Skin of body (tissue), 2 donors: Measurements from ENCODE around the genes MRPS24 and NUDCD3.

DNA sequence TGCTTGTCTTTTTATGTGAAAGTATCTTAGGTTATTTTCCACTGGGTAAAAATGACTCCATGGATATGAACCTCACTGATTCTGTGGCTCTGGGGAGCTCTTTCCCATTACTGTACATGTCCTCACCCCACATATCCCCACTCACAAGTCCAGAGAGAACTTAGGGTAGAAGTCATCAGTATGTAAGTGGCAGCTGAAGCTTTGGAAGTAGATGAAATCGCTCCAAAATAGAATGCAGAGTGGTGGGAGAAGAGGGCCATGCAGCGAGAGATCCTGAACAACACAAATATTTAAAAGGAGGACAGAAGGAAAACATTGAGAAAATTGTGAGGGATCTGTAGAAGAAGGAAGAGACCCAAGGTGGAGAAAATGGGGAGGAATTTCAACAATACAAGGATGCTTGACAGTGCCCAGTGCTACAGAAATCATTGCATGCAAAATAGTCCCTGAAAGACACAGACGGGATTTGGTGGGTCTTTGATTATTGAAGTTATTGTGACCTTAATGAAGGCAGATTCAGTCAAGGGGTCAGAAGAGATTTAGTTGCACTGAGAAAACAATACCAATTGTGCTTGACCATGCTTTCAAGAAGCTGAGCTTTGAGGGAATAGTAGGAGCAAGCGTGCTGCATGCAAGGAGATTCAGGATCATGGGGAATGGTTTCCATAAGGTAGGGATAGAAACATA is 35.9 kb downstream of the STK17A start:
- RAMPAGE, long total RNA: no peak

GRCh38 chr7:43647845-43648212 is 64.9 kb downstream of the STK17A start:
- RAMPAGE, long total RNA: no peak

GRCh38 chr7:43648213-43648641 is 65.3 kb downstream of the STK17A start:
- RAMPAGE, long total RNA: no peak

DNA sequence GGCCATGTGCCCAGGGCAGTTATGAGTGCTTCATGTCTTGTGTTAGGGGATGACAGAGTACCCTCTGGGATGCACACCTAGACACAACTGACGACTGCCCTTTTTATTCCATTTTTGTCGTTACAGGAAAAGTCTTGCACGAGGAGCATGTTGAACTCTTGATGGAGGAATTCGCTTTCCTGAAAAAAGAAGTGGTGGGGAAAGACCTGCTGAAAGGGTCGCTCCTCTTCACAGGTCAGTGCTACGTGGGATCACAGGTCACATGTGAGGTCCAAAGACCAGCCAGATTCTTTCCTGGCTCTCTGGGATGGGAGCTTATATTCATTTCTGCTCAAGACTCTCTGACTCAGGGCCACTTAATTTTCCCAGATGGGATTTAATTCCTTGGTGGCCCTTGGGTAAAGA is 41.9 kb downstream of the BLVRA start:
- RAMPAGE, long total RNA: no peak

DNA sequence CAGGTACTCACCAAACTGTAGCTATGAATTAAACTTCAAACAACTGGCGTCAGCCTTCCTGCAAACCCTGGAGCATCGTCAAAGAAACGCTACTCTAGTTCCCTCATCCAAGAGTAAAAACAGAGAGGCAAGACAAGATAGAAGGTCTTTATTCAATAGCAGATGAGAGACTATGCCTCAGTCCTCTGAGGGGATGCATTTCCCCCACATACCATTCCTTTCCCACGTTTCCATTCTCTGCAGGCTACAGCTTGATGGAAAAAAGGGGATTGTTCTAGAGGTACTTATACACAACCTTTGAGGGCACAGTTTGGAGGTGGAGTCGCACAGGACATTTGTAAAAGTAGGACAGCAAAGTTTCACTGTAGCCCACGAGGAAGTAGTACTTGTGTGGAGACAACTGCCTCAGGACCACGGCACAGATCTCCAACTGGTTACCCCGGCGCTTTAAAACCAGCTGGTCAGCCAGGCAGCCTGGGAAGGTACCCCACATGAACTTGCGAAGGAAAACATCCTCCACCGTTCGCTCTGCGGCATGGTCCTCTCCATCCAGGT is 2.8 kb downstream of the MRPS24 start:
- RAMPAGE, long total RNA: no peak

DNA sequence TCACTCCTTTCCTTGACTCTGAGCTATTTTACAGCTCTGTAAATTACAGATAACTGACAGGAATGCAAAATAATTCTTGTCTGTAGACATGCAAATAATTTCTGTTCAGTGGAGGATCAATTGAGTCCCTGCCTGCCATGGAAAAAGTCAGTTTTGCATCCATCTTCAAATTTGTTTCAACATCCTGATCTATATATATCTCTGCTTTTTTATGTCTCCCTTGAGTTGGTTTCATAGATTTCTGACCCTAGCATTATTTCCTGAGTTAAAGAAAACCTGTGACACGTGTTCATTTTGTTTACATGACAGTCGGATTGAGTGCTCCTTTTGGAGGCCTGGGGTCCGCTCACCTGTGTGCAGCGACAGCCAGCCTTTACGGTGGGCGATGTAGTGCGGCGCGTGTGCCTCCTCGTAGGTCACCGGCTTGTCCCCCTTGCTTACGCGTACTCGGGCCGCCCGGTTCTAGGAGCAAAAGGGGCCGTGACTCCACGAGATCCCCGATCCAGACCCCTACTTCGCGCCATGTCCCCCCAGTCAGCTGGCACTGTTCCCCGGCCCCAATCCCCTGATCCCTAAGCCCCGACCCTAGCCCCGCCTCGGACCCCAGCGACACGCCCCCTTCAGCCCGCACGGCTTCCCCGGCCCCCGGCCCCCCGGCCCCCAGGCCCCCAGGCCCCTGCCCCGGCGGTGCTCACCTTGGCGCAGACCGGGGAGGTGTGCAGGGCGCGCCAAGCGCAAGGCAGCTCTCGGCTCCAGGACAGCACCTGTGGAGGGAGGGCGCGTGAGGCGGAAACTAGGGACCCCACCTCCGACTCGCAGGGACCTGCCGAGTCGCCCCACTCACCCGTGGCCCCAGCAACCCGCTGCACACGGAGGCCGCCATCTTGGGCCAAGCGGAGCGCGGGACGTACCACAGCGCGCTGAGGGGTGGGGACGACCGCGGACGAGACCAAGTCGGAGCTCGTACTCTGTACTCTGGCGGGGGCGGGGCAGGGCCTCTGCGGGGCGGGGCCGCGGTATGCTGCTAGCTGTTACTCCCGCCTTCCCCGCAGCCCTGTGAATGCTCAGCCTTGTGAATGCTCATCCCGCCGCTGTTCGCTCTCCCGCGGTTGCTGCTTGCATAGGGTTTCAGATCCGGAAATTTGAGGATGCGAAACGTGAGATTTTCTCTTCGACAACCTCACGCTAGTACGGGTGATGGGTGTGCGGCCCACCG is at the start of gene MRPS24:
Gene MRPS24, minus strand, starts transcription at position 905 of the 1,216 bp plus-strand sequence.
- RAMPAGE, long total RNA: start-site peak on the minus strand centred at position 894 of the sequence, 27 bp wide, 145 and 122 reads in 2 replicates

GRCh38 chr7:44068611-44069431 is 3.5 kb upstream of the PGAM2 start:
- RAMPAGE, long total RNA: no peak

GRCh38 chr7:44076426-44076883 is 5.9 kb downstream of the POLM start:
- RAMPAGE, long total RNA: no peak

- RAMPAGE, long total RNA: no peak
These were observed 267 bp downstream of the MYL7 start for GRCh38 chr7:44140965-44141164.

DNA sequence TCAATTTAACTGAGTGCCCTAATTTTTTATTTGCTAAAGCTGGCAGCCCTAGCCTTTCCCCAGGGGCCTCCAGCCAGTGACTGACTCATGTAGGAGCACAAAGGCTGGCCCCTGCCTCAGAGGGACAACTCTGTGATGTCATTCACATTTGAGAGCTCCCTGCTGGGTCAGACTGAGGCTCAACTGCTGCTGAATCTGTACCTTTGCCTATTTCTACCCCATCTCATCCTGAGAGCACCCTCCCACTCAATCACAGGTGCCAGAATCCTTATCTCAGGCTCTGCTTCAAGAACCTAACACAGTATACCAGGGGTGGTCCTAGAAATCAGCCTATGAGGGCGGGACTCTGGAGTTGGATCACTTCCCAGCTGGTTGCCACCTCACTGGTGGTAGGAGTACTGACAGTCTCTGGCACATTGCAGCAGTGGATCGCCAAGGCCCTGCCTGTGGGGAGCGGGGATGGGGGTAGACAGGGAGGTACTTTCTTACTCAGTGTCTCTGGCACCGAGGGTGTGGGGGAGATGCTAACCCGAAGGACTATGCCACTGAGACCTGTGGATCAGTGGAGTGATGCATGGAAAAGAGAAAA is 11.5 kb downstream of the GCK start:
- RAMPAGE, long total RNA: no peak

DNA sequence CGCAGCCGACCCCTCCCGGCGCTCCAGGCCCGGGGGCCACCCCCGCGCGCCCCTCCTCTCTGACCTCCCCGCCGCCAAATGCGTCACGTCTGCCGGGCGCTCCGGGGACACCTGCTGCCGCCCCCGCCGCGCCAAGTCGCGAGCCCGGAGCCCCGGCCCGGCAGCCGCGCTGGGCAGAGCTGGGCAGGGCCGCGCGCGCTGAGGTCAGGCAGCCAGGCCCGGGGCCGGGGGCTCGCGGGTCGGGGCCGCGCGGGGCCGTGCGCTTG is 498 bp downstream of the CAMK2B start:
- RAMPAGE, long total RNA: no peak

DNA sequence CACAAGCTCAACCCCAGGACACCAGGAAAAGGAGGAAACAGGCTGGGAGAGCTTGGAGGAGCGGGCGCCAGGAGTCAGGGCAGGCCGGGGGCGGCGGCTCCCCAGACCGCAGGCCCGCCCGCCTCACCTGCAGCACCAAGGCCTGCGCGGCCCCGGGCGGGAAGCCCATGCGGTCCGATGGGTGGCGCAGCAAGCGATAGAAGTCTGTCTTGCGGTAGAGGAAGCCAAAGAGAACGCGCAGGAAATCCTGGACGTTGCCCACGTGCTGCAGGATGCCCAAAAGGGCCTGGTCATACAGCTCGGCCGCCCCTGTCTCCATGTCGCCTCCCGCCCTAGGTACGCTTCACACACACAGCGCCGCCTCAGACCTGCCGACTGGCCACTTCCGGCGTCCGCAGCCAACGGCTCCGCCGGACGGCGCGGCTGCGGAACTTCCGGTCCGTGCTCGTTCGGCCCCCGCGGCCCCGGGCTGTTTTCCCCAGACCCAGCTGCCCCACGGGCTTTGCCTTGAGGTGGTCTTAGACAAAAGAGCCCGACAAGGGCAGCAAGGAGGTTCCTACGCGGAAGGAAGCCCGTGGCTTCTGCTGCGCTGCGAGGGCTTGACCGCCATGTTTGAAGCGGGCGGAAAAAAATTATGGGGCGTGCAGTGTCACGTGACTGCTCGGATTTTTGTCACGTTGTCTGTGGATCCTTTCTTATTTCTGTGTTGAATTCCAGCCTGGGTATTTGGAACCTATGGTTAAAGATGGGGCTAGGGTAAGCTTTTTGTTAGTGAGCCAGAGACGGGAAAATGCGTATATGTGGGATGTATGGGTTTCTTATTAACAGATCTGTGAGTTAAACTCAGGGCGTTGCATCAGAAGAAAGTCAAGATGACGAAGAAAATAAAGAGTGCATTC is at the start of gene NUDCD3:
Gene NUDCD3, minus strand, starts transcription at position 377 of the 899 bp plus-strand sequence.
- RAMPAGE, long total RNA: no peak

DNA sequence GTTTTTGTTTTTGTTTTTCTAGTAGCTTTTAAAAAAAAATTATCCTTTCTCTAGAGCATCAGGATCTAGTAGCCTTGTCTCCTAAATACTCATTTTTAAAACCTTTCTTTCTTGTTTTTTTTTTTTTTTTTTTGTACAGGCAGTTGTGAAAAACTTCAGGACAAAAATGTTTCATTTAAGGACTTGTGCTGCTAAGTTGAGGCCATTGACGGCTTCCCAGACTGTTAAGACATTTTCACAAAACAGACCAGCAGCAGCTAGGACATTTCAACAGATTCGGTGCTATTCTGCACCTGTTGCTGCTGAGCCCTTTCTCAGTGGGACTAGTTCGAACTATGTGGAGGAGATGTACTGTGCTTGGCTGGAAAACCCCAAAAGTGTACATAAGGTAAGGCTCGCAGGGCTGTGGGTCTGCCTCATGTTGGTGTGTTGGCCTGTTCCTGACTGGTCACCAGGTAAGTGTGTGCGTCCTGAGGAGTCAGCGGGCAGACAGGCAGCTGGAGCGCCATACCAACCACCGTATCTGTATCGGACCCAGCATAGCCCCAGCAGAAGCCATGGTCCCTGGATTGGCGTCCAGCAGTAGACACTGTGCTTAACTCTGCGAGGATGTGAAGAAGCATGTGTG is 17.9 kb downstream of the OGDH start:
- RAMPAGE, long total RNA: no peak

GRCh38 chr7:44693739-44694737 is 54.6 kb upstream of the ZMIZ2 start:
- RAMPAGE, long total RNA: no peak

- RAMPAGE, long total RNA: no peak
These were observed 52.8 kb upstream of the ZMIZ2 start for GRCh38 chr7:44695885-44696179.

DNA sequence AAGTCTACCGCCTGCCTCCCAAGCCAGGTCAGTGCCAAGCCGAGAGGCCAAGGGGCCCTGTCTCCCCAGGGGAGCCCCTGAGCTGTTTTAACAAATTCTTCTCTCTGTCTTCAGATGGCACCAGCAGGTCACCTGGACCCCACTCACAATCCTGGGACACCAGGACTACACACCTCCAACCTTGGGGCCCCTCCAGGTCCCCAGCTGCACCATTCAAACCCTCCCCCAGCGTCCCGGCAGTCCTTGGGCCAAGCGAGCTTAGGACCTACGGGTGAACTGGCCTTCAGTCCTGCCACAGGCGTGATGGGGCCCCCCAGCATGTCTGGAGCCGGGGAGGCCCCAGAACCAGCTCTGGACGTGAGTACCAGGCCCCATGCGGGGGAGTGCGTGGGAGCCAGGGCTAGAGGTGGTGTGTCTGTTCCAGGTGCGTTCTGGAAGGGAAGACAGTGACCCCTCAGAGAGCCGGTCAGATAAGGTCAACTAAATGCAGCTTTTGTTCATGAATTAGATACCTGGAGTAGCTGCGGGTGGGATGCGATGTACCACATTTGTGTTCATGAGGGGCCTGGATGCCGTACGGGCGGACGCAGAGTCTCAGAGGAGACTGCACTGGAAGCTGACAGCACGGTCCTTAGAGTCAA is 17.8 kb downstream of the ZMIZ2 start:
- RAMPAGE, long total RNA: no peak

DNA sequence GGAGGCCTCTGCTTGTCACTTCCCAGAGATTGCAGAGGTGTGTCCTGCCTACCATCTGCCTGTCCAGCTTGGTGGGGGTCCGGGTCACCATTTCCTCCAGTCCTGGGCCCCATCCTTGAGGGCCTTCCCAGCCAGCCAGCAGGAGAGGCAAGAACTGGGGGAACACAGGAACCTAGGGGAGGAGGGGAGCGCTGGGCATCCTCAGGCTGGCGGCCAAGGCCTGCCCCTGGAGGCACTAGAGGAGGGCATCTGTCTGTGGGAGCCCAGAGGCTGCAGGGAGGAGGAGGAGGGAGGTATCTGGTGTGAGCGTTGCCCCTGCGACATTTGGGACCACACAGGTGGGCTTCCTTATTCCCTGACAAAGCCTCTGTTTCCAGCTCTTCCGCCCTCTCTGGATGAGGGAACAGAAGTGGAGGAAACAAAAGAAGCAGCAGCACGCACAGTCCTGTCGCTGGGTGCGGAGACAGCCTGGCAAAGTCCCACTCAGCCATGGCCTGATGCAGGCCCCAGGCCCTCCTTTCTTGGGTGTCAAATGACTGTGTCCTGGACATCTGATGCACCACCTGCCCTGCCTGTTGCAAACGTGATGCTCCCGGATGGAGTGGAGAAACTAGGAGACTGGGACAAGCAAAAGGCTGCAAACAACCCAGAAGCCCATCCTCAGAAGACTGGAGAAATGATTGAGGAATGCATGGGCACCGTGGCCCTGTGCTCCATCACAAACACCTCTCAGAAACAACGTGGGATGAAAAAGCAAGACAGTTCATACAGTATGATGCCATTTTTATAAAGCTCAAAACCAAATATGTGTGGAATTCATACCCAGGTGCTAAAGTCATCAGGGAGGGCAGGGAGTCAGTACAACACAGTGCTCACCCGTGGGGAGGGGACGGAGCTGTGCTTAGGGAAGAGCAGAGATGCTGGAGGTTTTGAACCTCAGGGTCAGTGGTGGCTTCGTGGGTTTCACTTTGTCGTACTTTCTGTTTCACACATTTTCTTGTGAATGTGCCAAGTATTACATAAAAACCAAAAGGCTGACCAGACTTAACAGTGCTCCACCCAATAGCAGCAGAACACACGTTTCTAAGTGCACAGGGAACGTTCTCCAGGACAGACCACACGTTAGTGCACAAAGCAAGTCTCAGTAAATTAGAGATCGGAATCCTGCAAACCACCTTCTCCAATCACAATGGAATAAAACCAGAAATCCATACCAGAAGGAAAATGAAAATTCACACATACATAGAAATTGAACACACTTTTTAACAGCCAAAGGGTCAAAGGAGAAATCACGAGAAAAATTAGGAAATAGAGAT is 20.9 kb downstream of the ZMIZ2 start:
- RAMPAGE, long total RNA: no peak

- RAMPAGE, long total RNA: no peak
These were observed 593 bp downstream of the PPIA start for GRCh38 chr7:44796812-44797735.

DNA sequence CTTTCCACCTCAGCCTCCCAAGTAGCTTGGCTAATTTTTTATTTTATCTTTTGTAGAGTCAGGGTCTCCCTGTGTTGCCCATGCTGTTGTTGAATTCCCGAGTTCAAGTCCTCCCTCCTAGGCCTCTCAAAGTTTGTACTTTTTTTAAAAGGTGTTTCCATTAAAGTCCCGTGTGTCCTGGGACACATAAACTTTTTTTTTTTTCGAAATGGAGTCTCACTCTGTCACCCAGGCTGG is 24.3 kb downstream of the PPIA start:
- RAMPAGE, long total RNA: no peak

- RAMPAGE, long total RNA: no peak
These were observed 13.7 kb downstream of the H2AZ2 start for GRCh38 chr7:44834013-44834823.